HGPS cell (cell line): ENCODE data around the genes SETDB1, BNIPL, PI4KB and MRPL9.

GRCh38 chr1:150925029-150925542, 1.1 kb upstream of the SETDB1 start:
- RRBS, result no CpG with 5 or more reads among the region's 23 CpGs

- RRBS, result no CpG with 5 or more reads among the region's 43 CpGs
Observed at GRCh38 chr1:150926057-150926853, at the start of gene SETDB1. TSS of gene SETDB1 (plus strand) at chr1:150926363.

GRCh38 chr1:150972505-150972900, 2.1 kb downstream of the CERS2 start:
- RRBS, result no CpG with 5 or more reads among the region's 2 CpGs

DNA sequence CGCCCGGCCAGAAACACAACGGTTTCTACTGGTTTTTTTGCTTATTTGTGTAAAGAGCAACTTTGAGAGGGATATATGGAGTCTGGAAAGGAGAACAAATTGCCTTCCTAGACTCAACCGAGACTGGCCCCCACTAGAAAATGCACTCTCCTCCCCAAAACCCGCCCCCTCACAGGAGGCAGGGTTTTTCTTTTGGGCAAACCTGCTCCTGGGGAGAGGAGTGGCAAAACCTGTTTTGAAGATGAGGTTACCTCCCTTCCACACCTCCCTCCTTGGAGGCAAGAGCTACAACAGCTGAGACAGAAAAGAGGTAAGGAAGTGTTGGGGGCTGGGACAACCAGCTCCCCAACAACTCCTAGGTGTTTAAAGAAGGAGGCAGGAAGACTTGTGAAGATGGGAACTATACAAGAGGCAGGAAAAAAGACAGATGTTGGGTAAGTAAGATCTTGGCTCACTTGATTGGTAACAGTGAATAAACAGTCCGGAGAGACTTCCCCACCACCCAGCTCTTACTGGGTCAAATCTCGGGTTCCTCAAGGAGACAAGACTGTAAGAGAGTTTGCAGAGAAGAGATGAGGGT, at the start of gene BNIPL:
Gene BNIPL (plus strand): TSS at position 254 of the 580 bp plus-strand sequence.
- RRBS, result no CpG with 5 or more reads among the region's 7 CpGs

DNA sequence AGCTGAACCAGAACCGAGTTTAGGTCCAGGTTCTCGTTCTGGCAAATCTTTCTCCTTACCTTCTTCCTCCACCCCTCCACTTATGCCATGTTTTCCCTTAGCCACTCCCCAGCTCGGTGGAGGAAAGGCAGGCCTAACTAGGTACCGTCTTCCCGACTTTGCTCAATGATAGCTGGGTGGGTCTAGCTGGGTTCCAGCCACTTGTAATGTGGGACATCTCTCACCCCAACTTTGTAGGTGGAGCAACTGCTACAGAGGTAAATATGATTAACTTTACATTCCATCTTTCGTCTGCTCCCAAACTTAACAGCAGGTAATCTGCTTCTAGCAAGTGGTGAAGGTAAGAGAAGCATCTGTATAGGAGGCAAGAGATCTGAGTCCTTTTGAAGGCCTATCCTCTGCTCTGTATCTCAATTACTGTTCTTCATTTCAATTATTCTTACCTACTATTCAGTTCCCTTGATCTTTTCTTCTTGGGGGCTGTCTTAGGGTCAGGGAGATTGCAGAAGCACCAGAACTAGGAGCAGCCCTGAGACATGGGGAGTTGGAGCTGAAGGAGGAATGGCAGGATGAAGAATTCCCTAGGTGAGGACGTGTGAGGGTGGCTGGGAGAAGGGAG, 801 bp downstream of the BNIPL start:
- RRBS, result no CpG with 5 or more reads among the region's 7 CpGs

- RRBS, result no CpG with 5 or more reads among the region's 1 CpG
Observed at GRCh38 chr1:151047301-151047560, 320 bp upstream of the C1orf56 start.

DNA sequence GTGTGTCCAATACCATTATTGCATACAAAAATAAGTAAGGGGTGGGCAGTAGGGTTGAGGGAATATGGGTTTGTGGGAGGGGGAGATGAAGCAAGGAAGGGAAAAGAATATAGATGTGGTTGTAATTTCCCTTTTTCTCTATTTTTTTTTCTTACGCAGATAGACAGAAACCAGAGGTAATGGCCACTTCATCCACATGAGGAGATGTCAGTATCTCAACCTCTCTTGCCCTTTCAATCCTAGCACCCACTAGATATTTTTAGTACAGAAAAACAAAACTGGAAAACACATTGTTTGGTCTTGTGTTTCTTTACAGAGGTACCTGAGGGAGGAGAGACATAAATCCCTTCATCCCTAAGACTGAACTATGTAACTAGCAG, 2.7 kb downstream of the C1orf56 start:
- RRBS, result no CpG with 5 or more reads among the region's 1 CpG

GRCh38 chr1:151054195-151054797, 5.1 kb downstream of the CDC42SE1 start:
- RRBS, result no CpG with 5 or more reads among the region's 4 CpGs

- RRBS, result no CpG with 5 or more reads among the region's 13 CpGs
Observed at GRCh38 chr1:151286966-151287701, 5.0 kb downstream of the ZNF687 start.

- RRBS, result 2% methylated on average over 14 of the region's 35 CpGs
Observed at GRCh38 chr1:151326498-151327503, at the start of gene PI4KB. TSS of gene PI4KB (minus strand) at chr1:151327416.

GRCh38 chr1:151327933-151328434, 768 bp upstream of the PI4KB start:
- RRBS, result no CpG with 5 or more reads among the region's 28 CpGs

DNA sequence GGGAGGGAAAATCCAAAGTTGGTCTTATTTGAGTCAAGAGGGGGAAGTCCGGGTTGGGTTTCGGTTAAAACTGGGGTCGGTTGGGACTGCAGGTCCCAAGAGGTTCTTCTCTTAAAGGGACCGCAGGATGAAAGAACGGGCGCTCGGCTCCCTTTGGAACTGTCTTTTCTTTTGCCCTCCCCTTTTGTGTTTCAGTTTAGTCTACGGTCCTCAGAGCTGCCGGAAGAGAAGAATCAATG, 304 bp upstream of the RFX5 start:
- RRBS, result 0% methylated on average over 1 of the region's 9 CpGs

DNA sequence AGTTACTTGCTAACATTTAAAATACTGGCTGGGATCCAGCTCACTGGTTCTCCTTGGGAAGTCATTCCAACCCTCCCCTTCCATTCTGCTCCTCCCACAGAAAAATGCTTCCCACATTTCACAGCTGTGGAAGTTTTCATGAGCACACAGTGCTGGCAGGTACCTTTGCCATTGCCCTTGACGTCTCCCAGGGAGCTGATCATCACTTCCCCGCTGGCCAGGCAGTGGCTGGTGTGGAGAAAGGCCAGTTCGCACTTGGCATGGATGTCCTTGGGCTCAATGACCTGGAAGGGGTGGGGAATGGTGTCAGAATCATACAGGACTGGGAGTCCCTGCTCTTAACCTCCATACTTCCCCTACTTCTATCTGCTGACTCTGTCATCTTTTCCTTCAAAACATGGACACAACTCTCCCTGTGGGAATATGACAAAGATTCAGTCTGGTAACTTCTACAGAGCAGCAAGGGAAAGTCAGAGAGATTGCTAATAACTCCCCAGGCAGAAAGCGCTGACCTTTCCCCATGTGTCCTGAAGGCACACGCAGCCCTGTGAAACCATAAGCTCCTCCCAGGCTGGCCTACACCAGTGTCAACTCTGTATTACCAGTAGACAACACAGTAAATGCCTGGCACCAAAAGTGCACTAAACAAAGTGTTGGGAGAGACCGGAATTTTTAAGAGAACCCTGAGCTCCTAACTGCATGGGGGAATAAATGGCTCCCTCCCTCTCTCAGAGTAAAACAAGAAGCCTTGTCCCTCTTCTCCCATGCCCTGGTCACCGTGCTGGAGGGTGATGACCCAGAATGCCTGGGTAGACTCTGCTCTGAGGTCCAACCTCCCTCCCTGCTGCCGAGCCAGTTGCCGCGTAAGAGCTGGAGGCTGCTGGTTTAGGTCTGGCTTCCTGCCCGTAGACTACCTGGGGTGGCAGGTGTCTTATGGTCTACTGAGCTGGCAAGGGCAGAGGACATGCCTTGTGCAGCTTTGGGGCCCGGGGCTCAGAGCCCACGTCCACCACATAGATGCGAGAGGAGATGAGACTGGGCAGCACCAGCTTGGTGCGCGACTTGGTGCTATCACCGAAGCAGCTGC, 4.1 kb downstream of the SELENBP1 start:
- RRBS, result no CpG with 5 or more reads among the region's 17 CpGs

DNA sequence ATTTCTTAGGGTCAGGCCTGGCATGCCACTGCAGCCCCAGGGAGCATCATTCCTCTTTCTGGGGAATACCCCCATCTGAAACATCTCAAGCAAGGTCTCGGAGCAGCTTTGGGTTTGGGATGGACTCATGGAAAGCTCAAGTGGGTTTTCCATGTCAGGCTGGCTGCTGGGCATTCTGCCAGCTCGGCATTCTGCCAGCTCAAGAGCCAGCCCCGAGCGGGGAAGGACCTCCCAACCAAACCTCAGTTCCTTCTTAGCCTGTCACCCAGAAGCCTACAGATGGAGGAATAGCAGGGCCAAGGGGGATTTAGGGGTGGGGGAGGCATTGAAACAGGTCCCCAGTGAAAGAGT, 731 bp downstream of the SELENBP1 start:
- RRBS, result no CpG with 5 or more reads among the region's 4 CpGs

- RRBS, result no CpG with 5 or more reads among the region's 6 CpGs
Observed at GRCh38 chr1:151427336-151428131, 28.2 kb downstream of the PSMB4 start.

DNA sequence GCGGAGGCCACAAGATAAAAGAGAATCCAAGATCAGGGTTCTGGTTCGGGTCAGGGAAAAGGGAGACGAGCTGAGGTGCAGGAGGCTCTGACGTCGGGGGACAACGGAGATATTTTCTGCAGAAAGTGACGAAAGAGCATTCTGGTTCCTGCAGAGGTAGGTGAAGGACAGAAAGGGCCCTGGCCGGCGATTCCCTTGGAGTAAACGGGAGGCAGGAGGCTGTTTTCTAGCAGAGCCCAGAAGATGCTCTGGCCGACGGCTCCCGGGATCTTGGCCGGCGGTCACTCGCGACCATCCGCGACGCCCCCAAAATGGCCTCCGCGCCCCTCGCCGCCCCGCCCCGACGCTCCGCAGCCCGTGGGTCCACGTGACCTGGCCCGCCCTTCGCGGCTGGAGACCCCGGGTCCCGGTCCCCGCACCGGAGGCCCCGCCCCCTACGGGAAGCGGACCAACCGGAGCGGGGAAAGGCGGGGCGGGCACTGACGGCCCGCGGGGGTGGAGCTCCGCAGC, 287 bp upstream of the CGN start:
- RRBS, result 3% methylated on average over 6 of the region's 48 CpGs

- RRBS, result no CpG with 5 or more reads among the region's 2 CpGs
Observed at GRCh38 chr1:151585608-151586133, 26.2 kb upstream of the SNX27 start.

- RRBS, result no CpG with 5 or more reads among the region's 3 CpGs
Observed at GRCh38 chr1:151739711-151740440, 18.6 kb downstream of the RIIAD1 start.

GRCh38 chr1:151763293-151764171, at the start of gene MRPL9:
TSS of gene MRPL9 (minus strand) at chr1:151763496.
- RRBS, result 2% methylated on average over 22 of the region's 43 CpGs

- RRBS, result no CpG with 5 or more reads among the region's 12 CpGs
Observed at GRCh38 chr1:151790079-151790278, 321 bp downstream of the TDRKH start.